ENCODE measurements around a stretch of chr21.

DNA sequence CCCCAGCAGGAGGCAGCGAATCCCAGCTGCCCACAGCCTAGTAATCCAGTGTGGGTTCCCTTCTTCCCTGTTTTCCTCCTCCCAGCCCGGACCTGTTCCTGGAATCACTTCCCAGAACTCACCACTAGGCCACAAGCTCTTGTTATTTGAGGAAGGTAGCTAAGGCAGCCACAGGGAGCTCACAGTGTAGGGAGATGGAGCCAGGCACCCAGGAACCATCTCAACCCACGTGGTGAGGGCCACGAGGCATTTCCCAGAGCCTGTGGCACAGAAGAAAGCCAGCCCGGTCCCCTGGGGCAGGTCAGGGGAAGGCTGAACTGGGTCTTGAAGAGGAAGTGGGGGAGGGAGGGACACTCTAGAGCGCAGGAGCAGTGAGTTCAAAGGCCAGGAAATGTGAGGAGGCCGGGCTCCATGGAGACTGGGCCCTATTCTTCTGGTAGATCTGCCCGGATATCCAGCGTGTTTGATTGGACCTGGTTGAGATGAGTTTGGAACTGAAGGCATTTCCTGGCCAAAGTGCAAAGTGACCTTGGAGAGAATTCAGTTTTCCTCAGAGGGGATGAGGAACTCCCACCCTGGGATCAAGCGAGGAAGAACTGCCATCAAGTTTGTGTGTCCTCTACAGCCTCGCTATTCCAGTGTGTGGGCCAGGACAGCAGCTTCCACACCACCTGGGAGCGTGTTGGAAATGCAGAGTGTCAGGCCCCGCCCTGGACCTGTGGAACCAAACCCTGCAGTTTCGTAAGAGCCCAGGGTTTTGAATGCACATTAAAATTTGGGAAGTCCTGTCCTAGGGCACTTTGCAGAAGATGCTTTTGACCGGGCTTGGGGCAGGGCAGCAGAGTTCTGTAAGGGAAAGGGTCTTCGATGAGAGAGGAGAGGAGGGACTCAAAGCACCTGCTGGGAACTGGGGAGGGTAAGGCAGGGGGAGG lies 20.4 kb upstream of the C2CD2 start:
- PRO-cap = no peak

DNA sequence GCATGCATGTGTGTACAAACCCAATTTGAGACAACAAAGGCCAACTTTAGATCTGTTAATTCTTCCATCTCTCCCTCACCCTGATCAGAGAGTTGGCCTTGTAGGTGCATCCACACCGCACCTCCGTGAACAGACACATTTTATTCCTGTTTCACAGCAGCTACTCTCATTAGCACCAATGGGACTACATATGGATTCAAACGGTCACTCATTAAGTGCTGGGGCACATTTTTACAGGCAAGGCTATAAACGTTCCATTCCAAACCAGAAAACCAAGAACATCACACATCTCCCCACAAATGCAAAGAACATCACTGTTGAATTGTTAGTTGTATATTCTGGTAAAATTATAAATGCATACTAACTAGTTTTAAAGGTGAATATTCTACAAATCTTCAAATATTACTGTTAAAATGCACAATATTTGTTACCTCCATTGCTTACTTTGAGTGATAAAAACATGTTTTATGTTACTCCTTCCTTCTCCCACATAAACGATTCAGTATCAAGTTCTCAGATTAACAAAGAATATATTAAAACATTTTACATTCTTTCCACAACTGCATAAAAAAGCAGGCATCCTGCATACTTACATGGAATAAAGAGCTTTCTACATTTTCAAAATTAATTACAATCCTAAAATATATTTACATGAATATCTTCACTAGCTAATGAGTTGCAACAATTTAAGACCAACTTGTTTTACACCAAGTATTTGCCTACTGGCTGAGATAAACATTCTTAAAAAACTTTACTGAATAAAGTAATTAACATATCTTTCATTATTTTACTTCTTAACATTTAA lies 22.2 kb downstream of the ZBTB21 start:
- PRO-cap = no peak

DNA sequence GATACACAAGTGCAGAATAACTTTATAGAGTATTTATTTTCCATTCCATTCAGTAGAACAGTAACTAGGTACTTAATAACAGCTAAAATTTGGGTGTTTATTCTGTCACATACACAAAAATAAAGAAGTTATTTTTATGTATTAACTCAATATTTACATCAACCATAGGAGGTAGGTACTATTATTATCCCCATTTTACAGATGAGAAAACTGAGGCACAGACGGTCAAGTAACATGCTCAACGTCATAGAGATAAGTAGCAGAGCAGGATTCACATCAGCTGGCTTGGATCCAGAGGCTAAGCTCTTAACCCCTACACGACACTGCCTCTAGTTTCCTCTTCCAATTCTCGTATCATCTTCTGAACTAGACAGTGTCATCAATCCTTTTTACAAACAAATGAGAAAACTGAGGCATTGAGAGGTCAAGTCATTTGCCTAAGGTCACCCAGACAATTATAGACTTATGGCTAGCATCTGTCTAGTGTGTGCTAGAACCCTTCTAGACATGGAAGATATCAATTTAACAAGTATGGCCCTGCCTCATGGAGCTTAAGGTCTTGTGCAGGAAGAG lies 9.2 kb downstream of the ZBTB21 start:
- PRO-cap = no peak

GRCh38 chr21:42062174-42063039 lies 8.7 kb upstream of the UMODL1 start:
- PRO-cap = no peak

DNA sequence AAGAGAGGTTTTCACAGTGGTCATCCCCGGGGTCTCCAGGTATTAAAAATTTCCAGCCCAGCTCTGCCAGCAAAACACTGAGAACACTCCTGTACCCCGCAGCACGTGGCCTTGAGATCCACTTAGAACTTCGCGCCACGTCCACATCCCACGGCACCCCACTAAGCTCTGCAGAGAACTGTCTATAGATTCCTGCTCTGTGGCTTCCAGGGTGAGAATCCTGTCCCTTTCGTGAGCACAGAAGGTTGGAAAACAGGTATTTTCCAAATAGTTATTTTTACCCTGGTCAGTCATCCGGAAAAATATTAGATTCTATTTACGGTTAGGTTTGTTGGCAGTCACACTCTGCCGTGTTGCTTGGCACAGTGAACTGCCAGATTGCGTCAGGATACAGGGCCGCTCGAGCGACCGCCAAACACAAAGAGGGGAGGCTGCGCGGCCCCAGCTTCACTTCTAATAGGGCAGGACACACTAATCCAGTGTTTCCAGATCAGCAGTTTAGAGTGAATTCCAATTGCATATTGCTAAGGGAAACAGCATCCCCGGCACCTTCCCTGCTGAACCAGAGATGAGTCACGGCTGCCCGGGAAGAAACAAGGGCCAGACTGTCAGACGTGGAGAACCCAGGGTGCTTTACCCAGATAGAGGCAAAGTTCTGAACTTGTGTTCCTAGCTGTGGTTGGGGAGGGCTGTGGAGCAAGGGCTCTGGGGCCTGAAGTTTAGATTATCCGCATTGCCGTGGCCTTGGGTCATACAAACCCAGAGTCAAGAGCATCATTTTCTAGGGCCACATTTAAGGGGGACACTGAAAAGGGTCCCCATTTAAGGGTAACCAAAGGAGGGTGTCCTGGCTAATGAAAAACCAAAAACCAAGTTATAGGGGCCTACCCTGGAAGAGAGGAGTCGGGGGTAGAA lies 22.9 kb downstream of the UMODL1 start:
- PRO-cap = no peak

GRCh38 chr21:42107754-42108267 lies 36.7 kb downstream of the UMODL1 start:
- PRO-cap = no peak

- PRO-cap = no peak
Measured at GRCh38 chr21:42120658-42121265, 49.6 kb downstream of the UMODL1 start.

GRCh38 chr21:42275811-42276728 lies 39.1 kb downstream of the TFF3 start:
- PRO-cap = no peak

GRCh38 chr21:42276729-42277166 lies 38.5 kb downstream of the TFF3 start:
- PRO-cap = no peak

DNA sequence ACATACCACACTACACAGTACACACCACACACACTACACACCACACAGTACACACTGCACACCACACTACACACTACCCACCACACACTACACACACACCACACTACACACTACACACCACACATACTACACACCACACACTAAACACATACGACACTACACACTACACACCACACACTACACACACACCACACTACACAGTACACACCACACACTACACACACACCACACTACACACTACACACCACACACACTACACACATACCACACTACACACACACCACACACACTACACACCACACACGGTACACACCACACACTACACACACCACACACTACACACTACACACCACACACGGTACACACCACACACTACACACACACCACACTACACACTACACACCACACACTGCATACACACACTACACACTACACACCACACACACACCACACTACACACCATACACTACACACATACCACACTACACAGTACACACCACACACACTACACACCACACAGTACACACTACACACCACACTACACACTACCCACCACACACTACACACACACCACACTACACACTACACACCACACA lies 22.3 kb downstream of the TFF3 start:
- PRO-cap = no peak

DNA sequence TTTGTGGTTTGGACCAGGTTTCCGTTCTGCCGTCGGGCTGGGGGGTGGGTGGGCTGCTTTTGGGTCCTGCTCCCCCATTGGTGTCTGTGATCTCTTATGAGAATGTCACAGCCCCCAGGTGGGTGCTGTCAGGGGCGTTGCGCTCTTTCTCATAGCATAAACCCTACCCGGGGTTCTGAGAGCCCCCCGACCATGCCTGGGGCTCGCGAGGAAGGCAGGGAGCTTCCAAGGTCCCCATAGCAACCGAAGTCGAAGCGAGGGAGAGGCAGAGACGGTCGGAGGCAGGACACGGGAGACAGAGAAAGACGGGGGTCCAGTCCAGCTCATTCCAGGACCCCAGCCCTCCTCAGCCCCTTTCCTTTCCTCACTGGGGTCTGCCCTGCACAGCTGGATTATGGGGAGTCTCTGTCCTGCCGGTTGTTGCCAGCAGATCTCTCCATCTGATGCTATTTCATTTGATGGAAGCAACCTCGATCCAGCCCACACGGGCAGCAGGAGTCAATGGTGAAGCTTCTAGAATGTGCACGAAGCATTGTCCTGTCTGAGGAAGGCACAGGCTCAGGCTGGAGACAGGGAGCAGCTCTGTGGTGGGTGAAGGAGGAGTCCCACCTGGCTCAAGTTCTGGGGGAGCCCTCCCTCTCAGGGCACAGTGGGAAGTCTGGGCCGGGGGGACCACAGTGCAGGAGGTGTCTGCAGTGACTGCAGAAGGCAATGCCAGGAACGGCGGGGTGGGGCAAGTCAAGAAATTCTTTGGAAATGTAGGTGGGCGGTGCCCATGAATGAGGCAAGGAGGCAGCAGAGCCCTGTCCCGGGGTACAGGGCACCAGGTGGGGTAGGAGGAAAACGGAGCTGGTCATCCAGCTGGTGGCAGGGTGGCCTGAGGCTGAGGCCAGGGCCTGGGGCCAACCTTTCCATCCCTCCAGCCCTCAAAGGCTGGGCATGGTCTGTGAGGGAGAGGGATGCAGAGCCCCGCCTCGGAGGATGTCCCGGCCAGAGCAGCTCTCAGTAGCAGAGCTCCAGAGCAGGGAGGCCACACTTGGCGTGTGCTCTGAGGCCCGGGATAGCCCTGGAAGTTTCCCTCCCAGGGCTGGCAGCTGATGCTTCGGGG lies 5.0 kb downstream of the TFF3 start:
- PRO-cap = no peak

DNA sequence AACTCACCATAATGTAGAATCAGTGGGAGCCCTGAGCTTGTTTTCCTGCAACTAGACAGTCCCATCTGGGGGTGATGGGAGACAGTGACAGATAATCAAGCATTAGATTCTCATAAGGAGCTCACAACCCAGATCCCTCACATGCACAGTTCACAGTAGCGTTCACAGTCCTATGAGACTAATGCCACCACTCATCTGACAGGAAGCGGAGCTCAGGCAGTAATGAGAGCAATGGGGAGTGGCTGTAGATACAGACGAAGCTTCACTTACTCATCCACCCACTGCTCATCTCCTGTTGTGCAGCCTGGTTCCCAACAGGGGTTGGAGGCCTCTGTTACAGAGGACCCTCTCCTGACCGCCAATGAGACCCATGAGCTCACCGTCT lies 39.7 kb downstream of the RSPH1 start:
- PRO-cap = no peak

- PRO-cap = no peak
Measured at GRCh38 chr21:42499259-42499978, 3.4 kb upstream of the RSPH1 start.

DNA sequence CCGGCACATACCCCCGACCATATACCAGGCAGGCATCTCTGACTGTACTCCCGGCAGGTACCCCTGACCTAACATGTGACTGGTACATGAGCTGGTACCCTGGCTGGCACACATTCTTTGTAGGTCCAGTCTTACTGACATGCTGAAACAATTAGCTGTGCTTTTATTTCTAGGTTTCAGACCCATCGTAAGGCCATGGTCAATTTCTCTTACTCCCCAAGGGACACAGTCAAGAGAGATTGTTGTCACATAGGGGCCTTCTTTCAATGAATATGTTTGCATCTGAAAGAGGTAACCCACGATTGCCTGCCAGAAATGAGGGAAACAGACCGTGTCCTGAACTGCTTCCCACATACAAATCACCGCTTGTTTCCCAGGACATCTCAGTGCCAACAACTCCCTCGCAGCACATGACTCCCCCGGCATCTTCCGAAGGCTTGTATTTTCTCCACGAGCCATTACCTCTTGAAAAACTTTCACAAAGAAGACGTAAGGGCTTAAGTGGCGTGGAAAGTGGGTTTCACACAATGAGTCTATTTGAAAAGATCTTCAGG lies 31.7 kb upstream of the PDE9A start:
- PRO-cap = no peak

DNA sequence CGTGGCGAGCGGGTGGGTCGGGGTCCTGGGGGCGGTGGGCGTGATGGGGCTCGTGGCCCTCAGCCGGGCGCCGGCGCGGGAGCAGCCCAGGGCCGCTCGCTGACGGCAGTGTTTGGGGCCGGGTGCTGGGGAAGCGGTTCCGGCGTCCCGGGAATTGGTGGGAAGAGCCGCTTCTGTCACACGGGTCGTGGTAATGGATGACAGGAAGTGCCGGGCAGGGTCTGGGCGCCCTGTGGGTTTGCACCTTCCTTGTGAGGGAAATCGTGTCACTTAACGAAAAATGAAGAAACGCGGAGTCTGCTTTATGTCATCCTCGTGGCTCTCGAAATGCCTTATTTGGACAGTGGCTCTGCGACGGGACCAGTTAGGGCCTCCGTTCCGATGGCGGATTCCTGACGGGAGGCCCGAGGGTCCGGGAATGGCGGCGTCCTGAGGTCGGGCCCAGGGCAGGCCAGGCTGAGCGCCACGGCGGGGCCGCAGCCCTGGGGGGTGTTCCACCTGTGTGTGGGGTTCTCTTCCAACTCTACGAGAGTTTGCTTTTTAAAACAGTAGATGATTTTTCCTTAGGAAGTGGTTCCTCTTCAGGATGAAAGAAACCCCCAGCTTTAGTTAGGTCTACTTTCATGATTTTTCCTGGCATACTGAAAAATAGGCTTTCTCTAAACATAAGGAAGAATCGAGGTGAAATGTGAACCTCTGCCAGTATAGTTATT lies 1.1 kb downstream of the PKNOX1 start:
- PRO-cap = bidirectional peak, plus-strand start at position 424 of the sequence, minus-strand start at position 420 of the sequence

GRCh38 chr21:43020988-43021510 lies 46.7 kb downstream of the PKNOX1 start:
- PRO-cap = no peak

DNA sequence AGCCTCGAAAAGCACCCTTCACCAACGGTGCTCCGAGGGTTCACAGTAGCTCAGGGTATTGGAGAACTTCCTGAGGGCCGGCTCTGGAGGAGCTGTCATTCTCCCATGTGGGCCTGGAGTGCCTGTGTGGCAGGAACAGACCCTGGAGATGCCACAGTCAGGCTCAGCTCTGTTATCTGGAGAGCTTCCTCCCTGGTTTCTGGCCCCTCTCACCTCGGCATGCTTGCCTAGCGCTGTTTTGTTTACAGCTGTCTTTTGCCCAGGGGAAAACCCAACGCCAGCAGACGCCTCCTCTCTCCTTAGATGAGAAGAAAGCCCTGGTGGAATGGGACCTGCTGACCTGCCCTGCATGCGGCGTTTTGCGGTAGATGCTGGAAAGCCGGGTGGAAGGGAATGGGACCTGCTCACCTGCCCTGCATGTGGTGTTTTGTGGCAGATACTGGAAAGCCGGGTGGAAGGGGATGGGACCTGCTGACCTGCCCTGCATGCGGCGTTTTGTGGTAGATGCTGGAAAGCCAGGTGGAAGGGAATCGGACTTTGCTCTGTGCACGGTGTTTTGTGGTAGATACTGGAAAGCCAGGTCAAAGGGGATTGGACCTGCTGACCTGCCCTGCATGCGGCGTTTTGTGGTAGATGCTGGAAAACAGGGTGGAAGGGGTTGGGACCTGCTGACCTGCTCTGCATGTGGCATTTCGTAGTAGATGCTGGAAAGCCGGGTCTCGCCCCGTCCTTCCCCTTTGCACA lies 105.0 kb downstream of the CRYAA start:
- PRO-cap = no peak

- PRO-cap = no peak
Measured at GRCh38 chr21:43313955-43314275, 113.0 kb downstream of the SIK1 start.

DNA sequence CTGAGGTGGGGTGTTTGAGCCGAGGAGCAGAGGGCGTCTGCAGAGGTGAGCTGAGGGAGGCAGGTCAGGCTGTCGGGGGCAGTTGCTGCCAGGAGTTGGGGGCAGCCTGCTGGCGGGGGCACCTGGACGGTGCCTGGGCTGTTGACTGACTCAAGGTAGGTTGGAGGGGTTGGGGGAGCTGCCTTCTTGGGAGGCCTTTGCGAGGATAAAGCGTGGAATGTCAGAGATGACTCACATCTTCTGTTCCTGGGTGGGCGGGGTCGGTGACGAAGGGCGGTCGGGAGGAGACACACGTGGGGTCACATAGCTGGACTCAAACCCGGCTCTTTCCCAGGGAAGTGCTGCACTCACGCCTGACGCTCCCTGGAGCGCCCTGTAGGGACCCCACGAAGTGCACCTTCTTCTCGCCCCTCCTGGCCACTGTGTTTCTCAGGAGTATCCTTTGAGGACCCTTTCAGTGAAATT lies 86.2 kb downstream of the SIK1 start:
- PRO-cap = no peak

DNA sequence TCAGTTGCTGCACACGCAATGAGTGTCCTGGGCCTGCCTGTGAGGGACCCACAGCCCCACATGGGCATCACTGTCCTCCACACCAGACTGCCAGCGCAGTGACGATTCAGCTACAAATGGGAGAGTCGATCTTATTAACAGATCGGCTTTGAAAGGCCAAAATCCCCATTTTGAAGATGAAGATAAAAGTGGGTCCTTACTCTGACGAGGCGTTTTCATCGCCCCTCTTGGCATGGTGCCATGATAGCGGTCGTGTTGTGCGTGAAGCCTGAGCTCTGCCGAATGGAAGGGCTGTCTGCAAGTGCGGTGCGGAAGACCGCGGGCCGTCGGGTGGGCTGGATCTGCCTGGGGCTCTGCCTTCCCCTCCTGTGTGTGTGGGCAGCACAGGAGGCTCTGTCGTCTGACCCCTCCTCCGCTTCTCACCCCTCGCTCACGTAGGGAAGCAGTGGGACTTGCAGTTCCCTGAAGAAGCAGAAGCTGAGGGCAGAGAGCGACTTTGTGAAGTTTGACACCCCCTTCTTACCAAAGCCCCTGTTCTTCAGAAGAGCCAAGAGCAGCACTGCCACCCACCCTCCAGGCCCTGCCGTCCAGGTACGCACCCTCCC lies 29.0 kb upstream of the PDXK start:
- PRO-cap = no peak

Data from progenitor cell of endocrine pancreas (in vitro differentiated cells).